Hematopoietic multipotent progenitor cell (in vitro differentiated cells): Measurements from ENCODE around the gene GLYR1.

DNA sequence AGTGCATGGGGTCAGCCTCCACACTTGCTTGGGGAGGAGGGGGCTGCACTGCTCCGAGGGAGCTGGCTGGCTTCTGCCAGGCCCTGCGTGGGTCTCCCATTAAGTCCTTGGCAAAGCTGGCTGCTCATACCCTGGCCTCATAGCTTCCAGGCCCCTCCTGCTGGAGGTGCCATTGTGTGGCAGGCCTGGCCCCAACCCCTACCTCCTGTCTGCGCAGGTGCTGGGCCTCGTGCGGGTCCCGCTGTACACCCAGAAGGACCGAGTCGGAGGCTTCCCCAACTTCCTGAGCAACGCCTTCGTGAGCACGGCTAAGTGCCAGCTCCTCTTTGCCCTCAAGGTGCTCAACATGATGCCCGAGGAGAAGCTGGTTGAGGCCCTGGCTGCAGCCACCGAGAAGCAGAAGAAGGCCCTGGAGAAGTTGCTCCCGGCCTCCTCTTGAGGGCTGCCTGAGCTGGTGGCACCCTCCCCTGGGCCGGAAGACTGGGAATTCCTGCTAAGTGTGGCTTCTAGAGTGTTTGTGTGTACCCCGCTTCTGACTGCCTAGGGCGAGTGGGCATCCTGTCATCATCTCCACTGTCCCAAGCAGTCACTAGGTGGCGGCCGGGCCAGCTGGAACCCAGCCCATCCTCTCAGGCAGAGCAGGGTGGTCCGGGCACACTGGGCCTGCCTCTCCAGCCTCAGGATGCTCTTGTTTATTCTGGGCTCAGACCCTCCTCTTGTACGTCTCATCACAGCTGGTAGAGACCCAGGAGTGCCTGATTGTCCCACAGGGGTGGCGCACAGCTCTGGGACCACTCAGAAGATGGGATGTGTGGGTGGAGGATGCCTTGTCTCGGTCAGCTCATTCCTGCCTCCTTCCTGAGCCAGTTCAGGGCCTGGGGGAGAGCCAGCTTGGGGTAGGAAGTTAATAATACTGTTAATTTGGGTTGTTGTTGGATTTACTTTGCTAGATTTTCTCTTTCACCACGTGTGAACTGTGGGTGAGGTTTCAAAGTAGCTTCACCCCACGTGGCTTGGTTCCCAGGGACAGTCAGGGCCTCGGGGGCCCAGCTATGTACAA lies 1.7 kb downstream of the NUDT16L1 start:
- CAGE, long polyA plus RNA = no peak

- CAGE, long polyA plus RNA = no peak
These were observed 9.0 kb downstream of the ANKS3 start for GRCh38 chr16:4725059-4725563.

DNA sequence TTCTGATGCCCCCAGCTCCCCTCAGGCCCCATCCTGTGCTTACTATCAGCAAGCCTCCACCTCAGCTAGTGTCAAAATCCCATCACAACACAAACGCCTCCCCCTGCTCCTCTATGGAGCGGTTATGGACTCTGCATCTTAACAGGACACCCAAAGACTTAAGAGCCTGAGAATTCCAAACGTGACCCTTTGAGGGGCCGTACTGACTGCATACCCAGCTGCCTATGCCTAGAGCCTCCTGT lies 5.5 kb downstream of the ANKS3 start:
- CAGE, long polyA plus RNA = no peak

- CAGE, long polyA plus RNA = no peak
These were observed 21.9 kb downstream of the GLYR1 start for GRCh38 chr16:4825219-4825550.

DNA sequence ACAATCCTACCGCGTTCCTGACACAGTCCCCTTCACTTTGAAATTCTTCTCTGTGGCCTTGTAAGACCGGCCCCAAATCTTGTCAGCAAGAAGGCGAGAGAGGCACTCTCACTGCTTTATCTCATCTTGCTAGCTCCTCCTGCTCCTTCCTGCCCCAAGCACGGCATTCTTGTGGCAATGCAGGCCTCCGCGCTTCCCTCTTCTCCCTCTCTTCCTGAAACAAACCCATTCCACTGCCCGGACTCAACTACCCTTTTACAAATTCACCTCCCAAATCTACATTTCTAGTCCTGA lies 16.5 kb downstream of the GLYR1 start:
- CAGE, long polyA plus RNA = no peak

- CAGE, long polyA plus RNA = no peak
These were observed 12.7 kb downstream of the GLYR1 start for GRCh38 chr16:4834475-4834711.

DNA sequence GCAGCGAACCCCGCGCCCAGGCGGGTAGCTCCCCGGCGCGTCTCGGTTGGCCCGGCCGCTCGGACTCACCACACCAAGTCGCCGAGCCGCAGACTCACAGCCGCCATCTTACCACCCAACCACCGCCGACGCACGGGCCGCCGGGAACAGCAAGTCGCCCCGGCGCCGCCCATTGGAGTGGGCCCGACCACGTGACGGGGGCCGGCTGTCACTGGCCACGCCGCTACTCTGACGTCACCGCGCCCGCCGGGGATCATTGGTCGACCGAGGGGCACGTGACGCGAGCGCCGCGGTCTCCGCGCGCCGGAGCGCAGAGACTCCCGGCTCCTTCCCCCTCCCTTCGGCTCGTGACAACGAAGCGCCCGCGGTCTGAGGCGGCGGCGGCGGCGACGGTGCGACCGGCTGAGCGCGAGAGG lies at the start of gene GLYR1:
GLYR1 (minus strand) TSS at position 130 of the 416 bp plus-strand sequence.
- CAGE, long polyA plus RNA = start-site peak on the minus strand centred at position 120 of the sequence, 9 bp wide, 399 reads

- CAGE, long polyA plus RNA = no peak
These were observed 39.6 kb downstream of the UBN1 start for GRCh38 chr16:4886878-4887359.

GRCh38 chr16:4910713-4910986 lies 26.3 kb downstream of the PPL start:
- CAGE, long polyA plus RNA = no peak

DNA sequence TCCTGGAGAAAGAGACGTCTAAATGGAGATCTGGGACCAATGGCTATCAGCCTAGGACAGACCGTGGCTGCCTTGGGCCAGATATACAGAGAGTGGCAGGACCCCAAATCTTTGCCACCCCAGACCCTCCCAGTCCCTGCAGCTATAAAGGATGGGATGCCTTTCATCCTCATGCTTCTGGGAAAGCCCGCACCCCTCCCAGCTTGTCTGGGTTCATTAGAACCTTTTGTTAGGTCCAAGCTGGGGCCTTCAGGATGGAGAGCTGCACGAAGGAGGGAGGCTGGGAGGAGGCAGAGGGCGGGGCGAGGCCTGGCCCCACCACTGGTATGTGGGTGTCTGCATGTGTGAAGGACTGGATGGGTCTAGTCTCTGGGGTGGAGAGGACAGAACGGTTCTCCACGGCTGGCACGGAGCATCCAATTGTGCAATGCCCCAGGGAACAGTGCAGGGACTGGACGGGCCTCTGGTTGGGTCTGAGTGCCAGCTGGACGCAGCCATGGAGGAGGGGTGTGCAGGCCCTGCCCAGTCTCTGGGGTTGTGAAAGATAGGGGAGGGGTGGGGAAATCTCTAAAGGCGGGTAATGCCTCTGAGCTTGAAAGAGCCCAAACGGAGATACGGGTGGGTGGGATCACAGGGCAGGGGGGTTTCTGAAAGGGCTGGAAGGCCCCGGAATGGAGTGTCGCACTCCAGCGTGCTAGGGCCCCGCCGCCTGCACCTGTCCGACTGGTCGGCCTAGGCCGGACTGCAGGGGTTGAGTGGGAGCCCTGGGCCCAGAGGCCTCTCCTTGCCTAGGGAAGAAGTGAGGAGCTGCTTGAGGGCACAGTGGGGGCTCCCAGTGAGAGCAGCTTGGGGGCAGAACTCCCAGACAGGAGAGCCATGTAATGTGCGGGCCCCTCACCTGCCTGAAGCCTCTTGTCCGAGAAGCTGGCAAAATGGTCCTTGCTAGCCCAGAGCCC lies 1.6 kb downstream of the PPL start:
- CAGE, long polyA plus RNA = no peak

GRCh38 chr16:5096927-5097438 lies 612 bp downstream of the EEF2KMT start:
- CAGE, long polyA plus RNA = no peak

- CAGE, long polyA plus RNA = no peak
These were observed 479.5 kb downstream of the TMEM114 start for GRCh38 chr16:8110612-8111405.

GRCh38 chr16:8113151-8113516 lies 477.2 kb downstream of the TMEM114 start:
- CAGE, long polyA plus RNA = no peak

- CAGE, long polyA plus RNA = no peak
These were observed 21.1 kb downstream of the METTL22 start for GRCh38 chr16:8642594-8643011.

- CAGE, long polyA plus RNA = no peak
These were observed 46.2 kb downstream of the ABAT start for GRCh38 chr16:8720345-8721217.

DNA sequence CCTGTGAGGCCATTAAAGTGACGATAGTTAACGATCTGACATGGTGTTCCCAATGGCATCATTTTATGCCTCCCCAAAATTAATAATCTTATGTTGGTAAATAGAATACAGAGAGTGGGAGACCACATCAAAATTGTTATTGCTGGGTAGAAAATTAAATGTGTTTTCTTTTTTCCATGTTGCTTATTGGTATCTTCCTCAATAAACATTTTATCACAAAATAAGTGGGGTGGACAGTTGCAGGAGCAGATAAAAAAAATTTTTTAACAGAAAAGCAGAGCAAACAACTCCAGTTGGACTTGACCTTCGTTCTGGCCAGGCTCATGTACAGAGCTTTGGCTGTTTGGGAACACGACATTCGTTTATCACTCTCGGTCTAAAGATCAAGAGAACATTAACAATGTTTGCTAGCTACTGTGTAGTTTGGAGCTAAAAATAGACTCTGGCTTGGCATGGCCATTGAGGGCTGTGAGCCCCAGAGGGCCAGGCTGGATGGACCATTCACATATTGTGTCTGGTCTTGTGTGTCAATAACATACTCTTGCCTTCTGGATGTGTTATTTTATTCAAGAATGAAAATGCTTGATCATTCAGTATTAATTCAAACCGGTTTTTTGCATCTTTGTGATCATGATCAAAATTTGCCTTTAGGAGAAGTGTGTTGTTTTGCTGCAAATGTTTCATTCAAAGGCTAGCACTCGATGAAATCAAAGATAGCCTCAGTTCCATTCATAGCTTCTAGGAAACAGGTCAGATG lies 56.6 kb downstream of the TMEM186 start:
- CAGE, long polyA plus RNA = no peak

- CAGE, long polyA plus RNA = no peak
These were observed 35.1 kb downstream of the PMM2 start for GRCh38 chr16:8832588-8833202.

DNA sequence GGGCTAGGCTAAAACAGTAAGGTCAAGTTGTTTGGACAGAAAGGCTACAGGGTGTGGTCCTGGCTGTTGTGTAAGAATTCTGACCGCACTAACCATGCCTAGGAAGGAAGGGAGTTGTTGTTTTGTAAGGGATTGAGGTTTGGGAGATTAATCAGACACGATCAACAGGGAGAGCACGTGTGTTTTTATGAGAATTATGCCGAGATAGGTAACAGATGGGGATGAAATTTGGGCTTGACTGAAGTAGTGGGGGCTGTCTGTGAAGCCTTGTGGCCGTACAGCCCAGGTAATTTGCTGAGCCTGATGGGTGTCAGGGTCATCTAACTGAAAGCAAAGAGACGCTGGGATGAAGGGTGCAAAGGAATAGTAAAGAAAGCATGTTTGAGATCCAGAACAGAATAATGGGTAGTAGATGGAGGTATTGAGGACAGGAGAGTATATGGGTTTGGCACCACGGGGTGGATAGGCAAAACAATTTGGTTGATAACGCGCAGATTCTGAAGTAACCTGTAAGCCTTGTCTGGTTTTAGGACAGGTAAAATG lies 33.6 kb downstream of the CARHSP1 start:
- CAGE, long polyA plus RNA = no peak

GRCh38 chr16:8890060-8890876 lies 8.1 kb downstream of the LITAFD start:
- CAGE, long polyA plus RNA = no peak

GRCh38 chr16:8904928-8905822 lies 23.0 kb downstream of the LITAFD start:
- CAGE, long polyA plus RNA = no peak